AG09319 (cell line): ENCODE measurements around the gene GPR31.

- RRBS, result no CpG with 5 or more reads among the region's 16 CpGs
Measured at GRCh38 chr6:166409392-166410085, 26.8 kb upstream of the MPC1 start.

DNA sequence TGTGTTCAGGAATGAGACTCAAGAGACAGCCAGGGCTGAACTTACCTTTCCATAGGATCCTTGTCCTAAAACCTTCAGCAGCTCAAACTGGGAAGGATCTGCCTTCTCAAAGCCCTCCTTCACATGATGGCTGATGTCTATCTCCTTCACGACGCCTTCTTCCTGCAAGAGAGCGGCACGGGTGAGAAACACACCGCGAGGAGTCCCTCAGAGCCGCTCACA, 47.9 kb downstream of the RAMACL start:
- RRBS, result no CpG with 5 or more reads among the region's 7 CpGs

DNA sequence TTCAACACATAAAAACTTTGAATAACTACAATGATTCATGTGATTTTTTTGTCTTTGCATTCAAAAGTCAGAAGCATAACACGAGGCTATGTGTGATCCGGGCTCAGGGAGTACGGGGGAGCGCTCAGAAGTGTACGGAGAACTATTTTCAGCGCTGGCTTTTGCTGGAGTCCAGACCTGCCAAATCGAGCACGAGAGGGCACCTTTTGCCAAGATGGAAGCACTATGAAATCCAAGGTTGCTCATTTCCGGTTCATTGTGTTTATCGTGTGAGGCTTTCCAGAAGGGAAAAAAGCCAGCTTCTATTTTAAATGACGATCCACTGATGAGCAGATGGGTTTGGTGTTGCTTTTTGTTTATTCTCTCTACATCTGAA, 11.3 kb downstream of the RAMACL start:
- RRBS, result no CpG with 5 or more reads among the region's 11 CpGs

DNA sequence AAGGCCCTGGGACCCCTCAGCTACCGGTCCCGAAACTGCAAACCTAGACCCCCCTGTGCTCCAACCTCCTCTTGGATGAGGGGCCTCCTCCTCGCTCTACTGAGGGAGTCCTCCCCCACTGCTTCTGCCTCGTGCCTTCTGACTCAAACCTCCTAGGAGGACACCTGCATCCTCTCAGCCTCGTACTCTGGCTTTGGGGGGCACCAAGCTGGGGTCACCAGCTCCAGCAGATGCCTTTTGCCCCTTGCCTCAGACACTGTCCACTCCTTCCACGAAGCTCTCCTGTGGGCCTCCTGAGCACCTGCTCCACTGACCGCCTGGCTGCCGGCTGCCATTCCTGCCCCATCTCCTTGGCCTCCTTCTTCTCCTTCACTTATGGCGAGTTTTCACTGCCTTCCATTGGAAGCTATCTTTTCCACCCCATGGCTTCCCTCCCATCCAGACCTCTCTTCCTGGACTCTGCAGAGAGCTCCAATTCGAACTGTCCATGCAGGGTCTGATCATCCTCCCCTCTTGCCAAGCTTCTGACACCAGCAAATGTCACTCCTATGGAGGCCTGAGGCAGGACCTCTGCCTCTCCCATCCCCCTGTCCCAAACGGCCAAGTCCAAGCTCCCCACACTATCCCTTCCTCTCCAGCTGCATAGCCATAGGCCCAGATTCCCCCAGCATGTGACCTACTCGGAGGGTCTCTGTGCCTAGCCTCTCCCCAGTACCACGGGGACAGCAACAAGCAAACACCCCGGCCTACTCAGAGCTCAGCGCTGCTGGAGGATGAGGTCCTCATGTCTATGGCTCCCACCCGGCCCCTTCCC, 24.6 kb downstream of the RNASET2 start:
- RRBS, result 89% methylated on average over 3 of the region's 16 CpGs

- RRBS, result 70% methylated on average over 8 of the region's 45 CpGs
Measured at GRCh38 chr6:167093364-167094356, 29.2 kb upstream of the CCR6 start.

DNA sequence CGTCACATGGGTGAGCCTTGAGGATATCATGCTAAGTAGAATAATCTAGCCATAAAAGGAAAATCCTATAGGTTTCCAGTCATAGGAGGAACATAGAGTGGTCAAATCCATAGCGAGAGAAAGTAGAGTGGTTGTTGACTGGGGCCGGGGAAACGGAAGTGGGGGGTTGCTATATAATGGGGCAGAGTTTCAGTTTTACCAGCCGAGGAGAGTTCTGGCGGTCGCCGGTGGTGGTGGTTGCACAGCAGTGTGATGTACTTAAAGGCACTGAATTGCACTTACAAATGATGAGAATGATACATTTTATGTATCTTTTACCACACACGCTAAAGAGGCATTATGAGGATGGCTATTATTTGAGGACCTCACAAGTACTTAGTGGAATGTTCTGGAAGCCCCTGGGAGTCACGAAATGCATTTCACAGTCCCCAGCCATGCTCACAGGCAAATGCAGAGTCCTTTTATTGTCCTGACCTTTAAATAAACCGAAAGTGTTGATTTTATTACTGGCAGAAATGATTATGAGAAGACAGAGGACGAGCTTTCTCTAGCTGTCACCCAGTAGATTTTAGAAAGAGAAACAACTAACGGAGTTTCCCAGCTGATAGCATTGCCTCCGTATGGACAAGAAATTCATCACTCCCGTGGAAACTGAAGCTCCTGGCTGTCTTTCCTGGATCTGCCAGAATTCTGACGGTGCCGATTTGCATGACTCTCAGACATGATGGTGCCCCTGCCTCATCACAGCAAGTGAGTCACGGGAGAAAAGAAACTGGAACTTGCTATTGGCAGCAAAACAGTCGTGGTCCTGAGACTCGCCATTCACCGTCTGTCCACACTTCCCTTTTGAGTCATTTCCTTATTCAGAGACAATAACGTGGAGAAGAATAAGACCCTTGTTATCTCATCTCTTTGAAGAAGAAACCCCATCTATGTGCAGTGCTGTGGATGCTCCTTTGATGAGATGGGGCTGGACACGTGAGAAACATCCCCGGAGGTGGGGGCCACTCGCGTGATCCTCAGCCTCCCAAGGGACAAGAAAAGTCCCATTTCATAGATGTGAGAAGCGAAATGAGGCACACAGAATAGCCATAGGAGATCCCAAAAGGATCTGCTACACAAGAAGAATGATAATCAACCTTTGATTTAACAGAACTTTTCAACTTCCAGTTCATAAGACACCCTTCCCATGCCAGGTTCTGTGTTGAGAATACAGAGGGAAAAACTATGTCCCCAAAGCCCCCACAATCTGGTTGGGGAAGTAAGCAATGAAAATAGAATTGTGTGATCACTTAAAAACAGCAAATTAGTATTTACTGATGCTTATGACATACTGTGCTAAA, 4.4 kb downstream of the GPR31 start:
- RRBS, result 79% methylated on average over 6 of the region's 27 CpGs

GRCh38 chr6:167157912-167158248, at the start of gene GPR31:
Gene GPR31 (minus strand): TSS chr6:167157980.
- RRBS, result no CpG with 5 or more reads among the region's 4 CpGs

GRCh38 chr6:167276993-167277486, 14.1 kb upstream of the UNC93A start:
- RRBS, result no CpG with 5 or more reads among the region's 7 CpGs

DNA sequence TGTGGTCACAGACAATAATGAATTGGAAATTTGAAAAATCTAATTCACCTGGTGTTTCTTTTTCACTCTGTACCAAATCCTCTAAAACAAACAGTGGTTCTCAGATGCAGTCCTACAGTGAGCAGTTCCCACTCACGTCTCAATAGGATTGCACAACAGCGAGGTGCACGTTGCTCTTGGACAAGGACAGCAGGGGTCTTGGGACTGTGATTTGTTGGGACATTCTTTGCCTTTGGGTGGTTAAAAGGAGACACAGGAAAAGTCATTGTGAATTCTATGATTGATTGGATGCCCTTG, 463 bp downstream of the UNC93A start:
- RRBS, result no CpG with 5 or more reads among the region's 3 CpGs

DNA sequence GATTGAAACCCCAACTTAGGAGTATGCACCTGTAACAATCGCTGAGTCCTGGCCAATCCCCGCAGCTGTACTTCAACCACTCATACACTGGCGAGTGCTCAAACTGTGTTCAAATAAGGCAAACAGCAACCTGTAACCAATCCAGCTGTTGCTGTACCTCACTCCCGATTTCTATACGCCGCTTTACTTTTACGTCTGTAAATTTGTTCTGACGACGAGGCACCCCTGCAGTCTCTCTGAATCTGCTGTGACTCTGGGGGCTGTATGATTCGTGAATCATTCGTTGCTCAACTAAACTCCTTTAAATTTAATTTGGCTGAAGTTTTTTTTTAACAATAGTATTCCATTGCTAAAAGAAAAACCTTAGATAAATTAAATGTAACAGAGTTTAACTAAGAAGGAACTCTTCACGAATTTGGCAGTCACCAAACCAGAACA, 6.8 kb downstream of the TTLL2 start:
- RRBS, result no CpG with 5 or more reads among the region's 12 CpGs

GRCh38 chr6:167349847-167350288, 25.0 kb downstream of the TTLL2 start:
- RRBS, result no CpG with 5 or more reads among the region's 12 CpGs

DNA sequence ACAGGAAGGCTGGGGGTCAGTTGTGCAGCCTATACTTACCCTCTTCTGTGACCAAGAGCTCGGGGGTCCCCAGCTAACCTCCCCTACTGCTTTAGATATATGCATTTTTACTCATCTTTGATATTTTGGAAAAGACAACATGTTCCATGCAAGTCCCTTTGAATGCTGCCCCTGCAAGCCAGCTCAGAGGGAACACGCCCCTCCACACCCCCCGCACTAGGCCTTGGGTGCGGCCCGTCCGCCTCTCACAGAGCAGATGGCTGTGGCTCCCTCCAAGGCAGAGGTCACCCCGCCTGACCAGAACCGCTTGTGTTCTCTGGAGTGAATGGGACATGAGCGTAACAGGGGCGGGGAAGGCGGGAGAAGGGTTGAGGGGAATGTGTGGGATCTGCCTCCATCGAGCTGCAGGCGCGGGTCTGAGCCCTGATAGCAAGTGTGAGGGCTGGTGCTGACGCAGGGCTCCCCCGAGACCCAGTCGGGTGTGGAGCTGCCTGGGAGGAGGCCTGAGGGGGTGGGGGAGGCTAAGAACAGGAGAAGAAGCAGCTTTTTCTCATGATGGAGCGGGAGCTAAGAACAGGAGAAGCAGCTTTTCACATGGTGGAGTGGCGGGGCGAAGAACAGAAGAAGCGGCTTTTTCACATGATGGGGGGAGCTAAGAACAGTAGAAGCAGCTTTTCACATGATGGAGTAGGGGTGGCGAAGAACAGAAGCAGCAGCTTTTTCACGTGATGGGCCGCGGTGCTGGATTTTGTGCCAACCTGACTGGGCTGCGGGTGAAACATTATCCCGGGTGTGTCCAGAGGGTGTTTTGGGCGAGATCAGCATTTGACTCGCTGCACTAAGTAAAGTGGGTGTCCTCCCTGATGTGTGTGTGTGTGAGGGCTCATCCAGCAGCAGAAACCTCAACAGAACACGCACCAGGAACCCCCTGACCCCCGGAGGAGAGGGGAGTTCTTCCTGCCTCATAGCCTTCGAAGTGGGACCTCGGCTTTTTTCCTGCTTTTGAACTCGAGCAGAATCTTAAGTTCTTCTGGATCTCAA, 169.2 kb downstream of the TTLL2 start:
- RRBS, result no CpG with 5 or more reads among the region's 34 CpGs

- RRBS, result no CpG with 5 or more reads among the region's 6 CpGs
Measured at GRCh38 chr6:167782556-167783035, 44.1 kb upstream of the AFDN start.

- RRBS, result no CpG with 5 or more reads among the region's 6 CpGs
Measured at GRCh38 chr6:167881182-167882489, 54.9 kb downstream of the AFDN start.

GRCh38 chr6:167889113-167889453, 62.4 kb downstream of the AFDN start:
- RRBS, result no CpG with 5 or more reads among the region's 1 CpG

DNA sequence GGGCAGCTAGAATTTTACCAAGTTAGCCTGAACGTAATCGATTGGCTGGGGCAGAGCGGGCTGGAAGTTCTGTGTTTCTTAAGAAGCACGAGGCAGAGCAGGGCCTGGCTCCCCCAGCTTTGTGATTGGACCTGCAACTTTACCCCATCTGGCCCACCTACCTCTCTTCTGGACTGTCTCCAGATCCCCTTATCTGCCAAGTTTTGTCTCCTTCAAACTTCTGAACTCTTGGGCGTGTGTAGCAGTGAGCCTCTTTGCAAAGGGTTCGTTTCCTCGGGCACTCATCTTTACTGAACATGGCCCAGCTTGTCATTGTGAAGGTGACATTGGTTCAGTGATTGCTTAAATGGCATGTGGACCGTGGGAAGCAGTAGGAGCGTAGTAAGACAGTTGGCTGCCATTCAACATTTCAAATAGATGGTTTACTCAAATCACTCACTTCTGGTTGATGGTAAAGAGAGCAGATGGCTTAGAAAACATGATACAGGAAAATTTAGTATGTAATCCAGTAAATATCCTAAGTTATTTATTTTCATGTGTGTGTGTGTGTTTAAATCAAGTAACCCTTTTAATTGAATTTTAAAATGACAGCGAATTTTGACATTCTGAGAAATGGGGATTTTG, 34.8 kb upstream of the KIF25 start:
- RRBS, result no CpG with 5 or more reads among the region's 10 CpGs

DNA sequence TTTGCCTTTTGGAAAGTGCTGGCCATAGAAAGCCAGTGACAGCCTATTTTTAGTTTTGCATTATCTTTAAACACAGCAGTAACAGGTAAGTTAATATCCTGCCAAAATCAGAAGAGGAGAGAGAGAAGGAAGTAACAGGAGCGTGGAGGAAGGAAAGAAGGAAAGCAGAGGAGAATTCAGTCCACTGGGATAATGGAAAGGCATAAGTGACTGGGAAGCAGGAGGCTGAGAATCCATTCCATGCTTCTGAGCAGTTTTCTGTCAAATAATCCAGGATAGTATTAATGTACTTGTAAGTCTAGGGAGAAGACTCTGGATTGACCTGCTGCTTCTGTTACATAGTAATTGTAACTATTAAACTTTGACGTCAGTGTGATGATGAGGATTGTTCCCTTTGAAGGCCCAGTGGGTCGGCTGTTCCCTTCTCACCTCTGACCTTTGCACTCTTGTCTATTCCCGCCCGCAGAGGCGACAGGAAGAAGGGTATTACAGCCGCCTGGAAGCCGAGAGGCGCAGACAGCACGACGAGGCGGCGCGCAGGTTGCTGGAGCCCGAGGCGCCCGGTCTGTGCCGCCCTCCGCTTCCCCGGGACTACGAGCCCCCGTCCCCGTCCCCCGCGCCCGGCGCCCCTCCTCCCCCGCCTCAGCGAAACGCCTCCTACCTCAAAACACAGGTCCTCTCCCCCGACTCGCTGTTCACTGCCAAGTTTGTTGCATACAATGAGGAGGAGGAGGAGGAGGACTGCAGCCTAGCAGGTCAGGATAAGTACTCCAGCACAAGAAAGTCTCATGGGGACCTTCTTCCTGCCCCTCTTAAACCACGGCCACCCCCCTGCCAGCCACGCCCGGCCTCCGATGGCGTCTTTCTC, 31.9 kb upstream of the KIF25 start:
- RRBS, result 90% methylated on average over 7 of the region's 37 CpGs

- RRBS, result no CpG with 5 or more reads among the region's 3 CpGs
Measured at GRCh38 chr6:167971252-167971811, 26.1 kb upstream of the KIF25 start.

DNA sequence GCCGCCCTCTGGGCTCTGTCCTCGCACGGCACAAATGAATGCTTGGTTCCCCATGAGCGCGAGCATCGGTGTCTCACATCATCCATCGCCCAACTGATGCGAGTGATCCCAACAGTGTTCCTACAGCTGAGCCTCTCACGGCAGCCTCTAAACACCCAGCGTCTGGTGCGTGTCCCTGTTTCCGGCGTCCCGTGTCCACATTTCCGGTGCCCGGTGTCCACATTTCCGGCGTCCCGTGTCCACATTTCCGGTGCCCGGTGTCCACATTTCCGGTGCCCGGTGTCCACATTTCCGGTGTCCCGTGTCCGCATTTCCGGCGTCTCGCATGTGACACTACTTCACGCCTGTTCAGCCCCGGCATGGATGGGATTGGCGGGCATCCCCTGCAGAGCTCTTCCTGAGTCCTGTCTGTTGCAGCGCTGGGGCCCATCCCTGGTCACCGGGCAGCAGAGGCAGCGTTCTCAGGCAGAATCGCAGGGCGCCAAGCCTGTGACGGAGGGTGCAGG, 3.3 kb downstream of the FRMD1 start:
- RRBS, result 79% methylated on average over 6 of the region's 38 CpGs

DNA sequence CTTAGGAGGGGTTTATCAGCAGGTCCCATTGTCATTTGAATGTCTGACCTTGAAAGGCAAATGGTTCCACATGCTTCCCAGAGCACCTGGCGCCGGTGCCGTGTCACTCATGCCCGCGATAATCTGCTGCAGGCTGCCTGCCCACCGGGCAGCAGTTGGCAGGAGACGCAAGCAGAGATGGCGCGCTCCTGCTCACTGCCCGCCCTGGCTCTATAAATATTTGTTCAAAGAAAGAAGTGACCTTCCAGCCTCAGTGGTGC, 18.9 kb upstream of the FRMD1 start:
- RRBS, result 85% methylated on average over 5 of the region's 10 CpGs